Right ventricle myocardium (tissue), 1 donor: ENCODE results near the genes OR51F1 and OR51F2.

- PRO-cap, 2 experiments: no peak in any of the 2 experiments
Measured at GRCh38 chr11:2886534-2887036, 1.0 kb upstream of the CDKN1C start.

- PRO-cap, 2 experiments: no peak in any of the 2 experiments
Measured at GRCh38 chr11:2923778-2924147, 5.5 kb downstream of the PHLDA2 start.

- PRO-cap, 2 experiments: peak in 1 of 2 experiments; most common plus-strand start chr11:2933644 (in 1); most common minus-strand start chr11:2933492 (in 1)
Measured at GRCh38 chr11:2933275-2933876, 4.2 kb upstream of the PHLDA2 start.

GRCh38 chr11:2940129-2941088, 11.2 kb upstream of the PHLDA2 start:
- PRO-cap, 2 experiments: peak in 2 of 2 experiments; most common plus-strand start chr11:2940819 (in 2); most common minus-strand start chr11:2940646 (in 1)

DNA sequence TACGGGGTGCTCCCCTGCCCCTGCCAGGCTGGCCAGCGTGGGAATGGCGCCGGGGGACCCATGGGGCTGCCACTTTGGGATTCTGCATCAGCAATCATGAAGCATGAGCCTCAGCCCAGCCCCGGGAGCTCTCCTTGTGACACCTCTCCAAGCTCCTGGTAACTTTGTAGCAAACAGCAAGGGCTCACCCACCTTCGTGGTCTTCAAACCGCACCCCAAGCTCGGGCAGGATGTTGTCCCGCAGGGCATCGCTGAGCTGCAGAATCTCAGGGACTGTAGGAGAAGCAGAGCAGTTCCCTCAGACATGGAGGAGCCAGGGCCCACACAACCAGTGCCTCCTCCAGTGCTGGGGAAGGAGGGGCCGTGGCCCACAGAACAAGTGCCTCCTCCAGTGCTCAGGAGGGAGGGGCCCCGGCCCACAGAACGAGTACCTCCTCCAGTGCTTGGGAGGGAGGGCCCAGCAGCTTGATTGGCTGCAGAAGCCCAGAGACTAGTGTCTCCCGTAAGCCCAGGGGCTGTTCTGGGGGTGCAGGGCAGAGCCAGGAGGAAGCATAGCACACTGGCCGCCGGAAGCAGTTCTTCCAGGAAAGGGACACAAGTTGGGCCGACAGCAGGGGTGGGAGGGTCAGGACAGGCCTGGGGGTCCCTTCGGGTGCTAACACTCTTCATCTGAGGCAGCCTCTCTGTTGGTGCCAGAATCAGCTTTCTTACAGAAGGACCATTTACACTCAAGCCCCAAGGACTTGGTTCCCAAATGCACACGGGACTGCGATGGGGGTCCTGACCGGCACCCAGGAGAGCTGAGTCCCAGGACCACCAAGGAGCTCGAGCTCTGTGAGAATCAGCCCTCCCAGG, 14.8 kb upstream of the NAP1L4 start:
- PRO-cap, 2 experiments: no peak in any of the 2 experiments

GRCh38 chr11:3155994-3157161, 8.7 kb downstream of the OSBPL5 start:
- PRO-cap, 2 experiments: peak in 2 of 2 experiments; most common plus-strand start chr11:3156506 (in 2); most common minus-strand start chr11:3156398 (in 1)

- PRO-cap, 2 experiments: no peak in any of the 2 experiments
Measured at GRCh38 chr11:3164224-3164585, 905 bp downstream of the OSBPL5 start.

GRCh38 chr11:3242197-3242621, 10.0 kb upstream of the MRGPRE start:
- PRO-cap, 2 experiments: peak in 1 of 2 experiments; most common plus-strand start chr11:3242390 (in 1)

GRCh38 chr11:3797688-3798337, 459 bp upstream of the NUP98 start:
- PRO-cap, 2 experiments: peak in 2 of 2 experiments; most common plus-strand start chr11:3797720 (in 2)

DNA sequence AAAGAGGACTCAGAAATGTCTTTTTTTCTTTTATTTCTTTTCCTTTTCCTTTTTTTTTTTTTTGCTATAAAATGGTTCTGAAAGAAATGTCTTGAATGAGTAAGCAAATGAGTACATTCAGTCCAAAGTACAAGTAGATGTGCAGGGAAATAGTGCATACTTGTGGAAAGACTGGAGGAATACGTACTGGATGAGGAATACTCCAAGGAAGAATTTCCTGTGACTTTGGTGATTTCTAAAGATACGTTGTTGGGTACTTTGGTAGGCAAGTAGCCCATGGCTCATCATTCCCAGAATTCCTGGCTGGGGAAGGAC, 4.6 kb upstream of the NUP98 start:
- PRO-cap, 2 experiments: no peak in any of the 2 experiments

DNA sequence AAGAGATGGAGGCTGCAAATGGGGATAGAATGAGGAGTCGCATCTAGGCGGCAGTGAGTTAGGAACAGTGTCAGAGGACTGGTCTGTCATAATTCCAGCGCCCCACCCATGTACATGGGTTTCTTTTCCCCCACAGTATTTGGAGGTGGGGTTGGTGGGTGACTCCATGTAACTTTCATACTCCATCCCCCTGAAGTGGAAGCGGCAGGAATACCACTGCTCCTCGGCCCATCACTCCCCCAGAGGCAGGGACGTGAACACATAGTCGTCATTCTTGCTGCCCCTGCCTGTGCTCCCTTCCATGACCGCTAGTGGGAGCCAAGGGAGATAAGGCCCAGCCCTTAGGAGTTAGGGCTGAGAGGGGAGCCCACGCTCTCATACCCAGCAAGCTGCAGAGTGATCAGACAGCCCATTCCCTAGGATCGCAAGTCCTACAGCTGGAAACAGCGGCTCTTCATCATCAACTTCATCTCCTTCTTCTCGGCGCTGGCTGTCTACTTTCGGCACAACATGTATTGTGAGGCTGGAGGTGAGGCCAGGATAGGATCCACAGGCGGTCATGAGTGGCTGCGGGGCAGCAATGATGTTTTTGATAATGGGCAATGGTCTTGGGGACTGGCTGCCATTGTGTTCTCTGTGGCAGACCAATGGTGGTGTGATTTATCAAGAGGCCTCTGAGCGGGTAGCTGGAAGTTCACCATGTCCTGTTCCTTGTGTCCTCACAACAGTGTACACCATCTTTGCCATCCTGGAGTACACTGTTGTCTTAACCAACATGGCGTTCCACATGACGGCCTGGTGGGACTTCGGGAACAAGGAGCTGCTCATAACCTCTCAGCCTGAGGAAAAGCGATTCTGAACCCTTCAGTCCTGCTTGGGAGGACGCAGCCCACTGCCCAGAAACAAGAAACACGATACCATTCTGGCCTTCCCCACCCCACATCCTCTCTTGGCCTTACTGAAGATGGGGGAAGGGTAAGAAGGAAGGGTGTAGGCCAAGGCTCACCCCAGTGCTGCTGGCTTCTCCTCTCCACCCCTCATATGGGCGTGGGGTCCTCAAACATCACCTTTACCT, 15.8 kb downstream of the RHOG start:
- PRO-cap, 2 experiments: no peak in any of the 2 experiments

DNA sequence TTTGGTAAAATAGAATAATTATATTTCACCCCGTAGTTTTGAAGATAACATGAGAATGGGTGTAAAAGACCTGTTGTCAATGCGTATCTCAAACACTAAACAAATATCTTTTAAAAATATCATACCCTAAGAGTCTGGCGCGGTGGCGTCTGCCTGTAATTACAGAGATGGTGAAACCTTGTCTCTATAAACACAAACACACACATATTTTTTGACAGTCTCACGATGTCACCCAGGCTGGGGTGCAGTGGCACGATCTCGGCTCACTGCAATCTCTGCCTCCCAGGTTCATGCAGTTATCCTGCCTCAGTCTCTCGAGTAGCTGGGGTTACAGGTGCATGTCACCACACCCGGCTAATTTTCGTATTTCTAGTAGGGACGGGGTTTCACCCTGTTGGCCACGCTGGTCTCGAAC, 1.2 kb upstream of the RHOG start:
- PRO-cap, 2 experiments: no peak in any of the 2 experiments

DNA sequence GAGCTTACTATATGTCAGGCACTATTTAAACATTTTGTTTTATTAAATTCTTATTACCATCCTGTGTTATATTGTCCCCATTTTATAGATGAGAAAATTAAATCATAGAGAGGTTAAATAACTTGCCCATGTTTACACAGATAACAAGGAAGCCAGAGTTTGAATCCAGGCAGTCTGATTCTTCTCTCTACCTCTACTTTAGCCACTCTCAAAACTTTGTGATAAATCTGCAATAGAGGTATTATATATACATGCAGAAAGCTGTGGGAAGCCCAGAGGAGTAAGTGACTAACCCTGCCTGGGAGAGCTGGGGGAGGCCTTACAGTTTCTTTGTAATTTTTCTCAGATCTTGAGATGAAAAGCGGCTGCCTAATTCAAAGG, 4.8 kb downstream of the STIM1 start:
- PRO-cap, 2 experiments: no peak in any of the 2 experiments

GRCh38 chr11:3869126-3869703, 13.8 kb downstream of the STIM1 start:
- PRO-cap, 2 experiments: no peak in any of the 2 experiments

- PRO-cap, 2 experiments: no peak in any of the 2 experiments
Measured at GRCh38 chr11:3887123-3887326, 31.6 kb downstream of the STIM1 start.

DNA sequence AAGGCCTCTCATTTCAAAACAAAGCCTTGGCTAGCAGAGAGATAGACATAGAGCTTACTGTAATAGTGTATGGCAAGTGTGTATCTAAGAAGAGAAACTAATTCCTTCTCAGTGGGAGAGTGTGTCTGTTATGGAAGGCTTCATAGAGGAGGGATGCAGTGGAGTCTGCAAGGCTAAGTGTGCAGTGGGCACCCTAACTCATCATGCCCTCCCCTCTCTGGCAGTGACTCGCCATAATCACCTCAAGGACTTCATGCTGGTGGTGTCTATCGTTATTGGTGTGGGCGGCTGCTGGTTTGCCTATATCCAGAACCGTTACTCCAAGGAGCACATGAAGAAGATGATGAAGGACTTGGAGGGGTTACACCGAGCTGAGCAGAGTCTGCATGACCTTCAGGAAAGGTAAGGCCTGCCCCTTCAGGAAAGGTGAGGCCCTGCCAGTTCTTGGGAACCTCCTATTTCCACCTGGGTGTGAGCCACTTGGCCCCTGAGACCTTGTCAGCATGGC, 24.7 kb upstream of the RRM1 start:
- PRO-cap, 2 experiments: no peak in any of the 2 experiments

- PRO-cap, 2 experiments: no peak in any of the 2 experiments
Measured at GRCh38 chr11:4175611-4176350, 81.2 kb downstream of the RRM1 start.

GRCh38 chr11:4190750-4191587, 96.4 kb downstream of the RRM1 start:
- PRO-cap, 2 experiments: peak in 2 of 2 experiments; most common plus-strand start chr11:4191341 (in 1); most common minus-strand start chr11:4191101 (in 2)

DNA sequence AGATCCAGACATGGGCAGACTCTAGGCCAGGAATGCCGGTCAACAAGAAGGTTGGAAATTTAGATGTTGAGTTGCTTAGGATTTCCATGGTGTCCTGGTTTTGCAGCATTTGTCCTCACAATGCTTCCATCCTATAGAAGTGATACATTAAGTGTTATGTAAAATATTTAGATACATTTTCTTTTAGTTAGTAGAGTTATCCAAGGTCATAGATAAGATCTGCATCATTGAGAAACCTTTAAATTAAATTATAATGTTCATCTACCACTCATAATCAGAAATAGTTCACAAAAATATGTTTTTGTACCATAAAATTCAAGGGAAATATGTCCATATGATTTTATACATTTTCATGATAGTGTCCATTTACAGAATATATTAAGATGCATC, at the start of gene OR51F1:
OR51F1 (minus strand) TSS at position 109 of the 390 bp plus-strand sequence.
- PRO-cap, 2 experiments: no peak in any of the 2 experiments

DNA sequence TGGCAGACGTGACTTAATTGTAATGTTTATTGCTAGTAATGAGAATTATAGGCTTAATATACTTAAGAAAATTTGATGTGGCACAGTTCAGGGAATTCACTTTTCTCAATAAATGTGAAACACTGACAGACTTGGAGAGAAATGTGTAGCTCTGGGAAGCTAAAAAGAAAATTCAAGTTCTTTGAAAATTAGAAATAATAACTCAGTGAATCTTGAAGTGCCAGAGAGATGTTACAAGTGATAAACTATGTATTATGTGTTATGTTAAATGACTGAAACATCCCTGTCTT, at the start of gene OR51F2:
OR51F2 (plus strand) TSS at position 204 of the 290 bp plus-strand sequence.
- PRO-cap, 2 experiments: no peak in any of the 2 experiments